Islet of Langerhans (tissue), 1 donor: ENCODE results near the gene CENPJ.

DNA sequence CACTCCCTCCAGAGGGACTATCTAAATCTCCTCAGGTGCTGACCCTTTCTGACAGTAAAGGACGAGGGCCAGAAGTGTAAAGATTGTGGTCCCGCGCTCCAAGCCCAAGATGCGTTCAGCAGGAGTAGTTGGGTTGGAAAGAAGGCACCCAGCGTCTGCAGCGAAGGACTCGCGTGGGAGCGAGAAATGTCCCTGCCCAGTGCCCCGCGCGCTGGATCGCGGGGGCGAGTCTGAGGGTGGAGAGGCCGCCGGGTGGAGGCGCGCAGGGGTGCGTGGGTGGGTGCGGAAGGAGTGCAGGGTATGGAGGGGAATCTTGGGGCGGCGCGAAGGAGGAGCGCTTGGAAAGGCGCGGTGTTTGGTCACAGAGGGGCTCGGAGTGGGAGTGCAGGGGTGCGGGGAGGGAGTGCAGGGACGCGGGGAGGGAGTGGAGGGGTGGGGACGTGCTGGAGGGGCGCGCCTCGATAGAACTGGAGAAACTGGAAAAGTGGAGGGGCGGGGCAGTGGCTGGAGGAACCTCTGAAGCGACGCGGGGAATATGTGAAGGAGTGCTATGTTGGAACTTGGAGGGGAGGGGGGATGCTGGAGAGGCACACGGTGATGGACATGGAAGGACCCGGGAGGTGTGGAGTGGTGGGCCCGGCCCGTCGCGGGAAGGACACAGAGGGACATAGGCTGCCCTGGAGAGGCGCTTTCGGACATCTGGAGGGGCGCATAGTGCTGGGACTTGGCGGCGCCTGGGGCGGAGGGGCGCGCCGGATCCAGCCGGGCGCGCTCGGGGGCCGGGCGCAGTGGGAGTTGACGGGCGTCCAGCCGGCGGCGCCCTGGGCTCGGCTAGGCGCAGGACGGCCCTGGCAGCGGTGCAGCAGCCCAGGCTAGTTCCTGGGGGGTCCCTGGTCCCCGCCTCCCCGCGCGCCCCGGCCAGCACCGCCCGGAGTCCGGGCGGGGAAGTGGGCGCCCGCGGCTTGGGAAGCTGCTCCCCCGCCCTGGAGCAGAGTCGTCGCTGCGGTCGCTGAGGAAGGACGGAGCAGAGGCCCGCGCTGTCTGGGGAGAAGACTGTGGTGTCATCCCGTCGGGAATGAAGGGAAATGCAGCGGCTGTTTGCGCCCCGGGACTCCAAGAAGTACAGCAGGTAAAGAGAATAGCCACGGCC, 20.9 kb upstream of the SGCG start:
- RRBS: 0% methylated on average over 5 of the region's 95 CpGs

- RRBS: no CpG with 5 or more reads among the region's 10 CpGs
Observed at GRCh38 chr13:23321381-23322438, 111.8 kb downstream of the SACS start.

- RRBS: no CpG with 5 or more reads among the region's 4 CpGs
Observed at GRCh38 chr13:23339674-23340846, 93.4 kb downstream of the SACS start.

GRCh38 chr13:23431261-23431545, 2.3 kb downstream of the SACS start:
- RRBS: no CpG with 5 or more reads among the region's 4 CpGs

DNA sequence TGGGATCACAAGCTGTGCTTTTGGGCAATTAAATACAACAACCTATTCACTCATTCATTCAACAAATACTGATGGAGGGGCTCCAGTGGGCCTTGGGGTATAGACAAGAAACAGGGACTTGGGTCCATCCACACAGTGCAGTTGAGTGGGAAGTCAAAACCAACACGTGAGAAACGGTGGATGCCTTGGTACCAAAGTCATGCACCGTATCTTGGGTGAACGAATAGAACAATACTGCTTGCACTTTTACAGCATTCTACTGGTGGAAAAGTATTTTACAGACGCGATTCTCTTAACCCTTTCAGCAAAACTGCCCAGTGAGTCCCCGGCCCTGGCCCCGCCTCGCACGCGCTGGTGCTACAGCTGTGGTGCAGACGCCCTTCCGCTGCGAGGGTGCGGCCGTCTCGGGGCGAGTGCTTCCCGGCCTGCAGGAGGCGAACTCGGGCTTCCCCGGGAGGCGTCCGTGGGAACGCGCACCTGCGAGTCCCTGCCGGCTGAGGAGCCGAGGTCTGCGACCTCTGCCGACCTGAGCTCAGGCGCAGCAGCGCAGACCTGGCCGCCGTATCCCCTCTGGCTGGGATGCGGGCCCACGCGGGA, 8.3 kb downstream of the TNFRSF19 start:
- RRBS: 3% methylated on average over 18 of the region's 38 CpGs

DNA sequence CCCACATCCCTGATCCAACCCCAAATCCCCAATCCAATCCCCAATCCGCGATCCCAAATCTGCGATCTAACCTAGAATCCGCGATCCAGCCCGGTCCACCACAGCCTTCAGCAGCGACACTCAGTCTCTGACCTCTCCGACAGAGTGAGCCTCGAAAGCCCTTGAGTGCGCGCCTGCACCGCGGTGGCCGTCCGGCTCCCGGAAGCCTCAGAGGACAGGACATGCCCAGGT, 56.8 kb upstream of the MIPEP start:
- RRBS: 84% methylated on average over 7 of the region's 16 CpGs

GRCh38 chr13:23950968-23951382, 61.8 kb upstream of the MIPEP start:
- RRBS: no CpG with 5 or more reads among the region's 2 CpGs

- RRBS: no CpG with 5 or more reads among the region's 9 CpGs
Observed at GRCh38 chr13:24063241-24063966, 97.1 kb upstream of the SPATA13 start.

DNA sequence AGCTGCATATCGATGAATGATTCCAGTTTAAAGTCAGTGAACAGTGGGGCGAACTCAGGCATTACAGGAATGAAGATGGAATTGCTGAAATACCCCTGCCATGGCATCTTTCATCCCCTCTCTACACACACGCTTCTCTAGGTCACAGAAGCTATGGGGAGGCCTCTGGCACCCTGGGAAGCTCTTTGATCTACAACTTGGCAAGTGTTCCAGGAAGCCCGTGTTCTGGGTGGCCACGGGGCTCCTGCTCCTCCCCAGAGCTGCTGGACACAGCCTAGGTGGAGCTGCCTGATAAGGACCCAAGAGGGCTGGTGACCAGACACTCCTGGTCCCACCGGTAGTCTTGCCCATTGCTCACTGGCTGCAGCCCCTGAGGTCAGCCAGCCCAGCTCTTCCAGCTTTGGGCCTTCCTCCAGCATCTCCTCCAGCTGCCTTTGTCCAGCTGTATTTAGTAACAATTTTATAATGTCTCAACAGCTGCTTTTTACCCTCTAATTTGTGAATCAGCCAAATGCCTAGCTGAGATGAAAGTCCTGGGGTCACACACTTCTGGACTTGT, 72.9 kb upstream of the SPATA13 start:
- RRBS: no CpG with 5 or more reads among the region's 6 CpGs

- RRBS: no CpG with 5 or more reads among the region's 3 CpGs
Observed at GRCh38 chr13:24119968-24120300, 40.6 kb upstream of the SPATA13 start.

DNA sequence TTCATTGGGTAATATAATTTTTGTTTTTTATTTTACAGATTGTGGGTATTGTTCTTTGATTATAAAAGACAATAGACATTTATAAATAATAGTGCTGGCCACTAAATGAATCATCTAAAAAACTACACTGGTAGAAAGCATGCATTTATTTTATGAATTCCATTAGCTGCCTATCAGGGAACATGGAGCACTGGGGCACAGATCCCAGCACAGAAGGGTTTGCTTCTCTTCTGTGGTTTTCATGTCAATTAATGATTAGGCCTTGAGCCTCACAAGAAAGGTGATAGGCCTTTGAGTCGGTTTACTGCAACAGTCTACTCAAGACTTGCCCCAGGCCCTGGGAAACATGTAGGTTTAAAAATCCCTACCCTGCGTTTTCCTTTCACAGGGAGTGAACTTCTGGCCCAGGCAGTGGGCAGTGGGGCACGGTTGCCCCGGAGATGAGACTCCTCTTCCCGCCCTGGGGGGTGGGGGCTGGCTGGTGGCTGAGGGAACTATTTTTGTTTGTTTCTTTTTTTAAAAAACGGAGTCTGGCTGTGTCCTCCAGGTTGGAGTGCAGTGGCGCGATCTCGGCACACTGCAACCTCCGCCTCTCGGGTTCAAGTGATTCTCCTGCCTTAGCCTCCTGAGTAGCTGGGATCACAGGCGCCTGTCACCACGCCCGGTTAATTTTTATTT, 637 bp upstream of the SPATA13 start:
- RRBS: no CpG with 5 or more reads among the region's 14 CpGs

- RRBS: no CpG with 5 or more reads among the region's 11 CpGs
Observed at GRCh38 chr13:24184843-24185423, 24.4 kb downstream of the SPATA13 start.

DNA sequence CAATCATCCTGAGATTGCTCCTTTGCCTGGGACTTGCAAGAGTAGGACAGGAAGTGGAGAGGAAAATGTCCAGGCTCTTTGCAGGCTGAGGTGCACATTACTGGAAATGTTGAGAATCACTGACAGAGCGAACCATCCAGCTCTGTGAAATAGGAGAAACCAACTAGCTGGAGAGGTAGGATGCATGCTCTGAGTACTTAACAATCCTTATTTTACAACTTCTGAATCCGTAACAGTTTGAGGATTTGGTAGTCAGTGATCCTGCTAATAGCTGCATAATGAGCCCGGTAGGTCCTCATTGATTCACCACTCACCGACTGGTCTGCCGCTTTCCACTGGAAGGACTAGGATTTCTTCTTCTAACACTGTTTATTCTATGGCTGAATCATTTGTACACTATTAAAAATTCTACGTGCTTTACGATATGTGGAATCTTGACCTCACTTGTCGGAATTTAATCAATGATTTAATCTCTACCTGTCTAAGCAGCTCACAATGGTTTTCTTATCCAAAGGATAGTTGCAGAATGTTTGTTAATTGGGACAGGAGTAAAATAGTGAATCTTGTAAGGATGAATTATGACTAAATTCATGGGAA, 33.9 kb downstream of the SPATA13 start:
- RRBS: no CpG with 5 or more reads among the region's 8 CpGs

- RRBS: no CpG with 5 or more reads among the region's 4 CpGs
Observed at GRCh38 chr13:24244460-24245047, 64.8 kb upstream of the C1QTNF9 start.

DNA sequence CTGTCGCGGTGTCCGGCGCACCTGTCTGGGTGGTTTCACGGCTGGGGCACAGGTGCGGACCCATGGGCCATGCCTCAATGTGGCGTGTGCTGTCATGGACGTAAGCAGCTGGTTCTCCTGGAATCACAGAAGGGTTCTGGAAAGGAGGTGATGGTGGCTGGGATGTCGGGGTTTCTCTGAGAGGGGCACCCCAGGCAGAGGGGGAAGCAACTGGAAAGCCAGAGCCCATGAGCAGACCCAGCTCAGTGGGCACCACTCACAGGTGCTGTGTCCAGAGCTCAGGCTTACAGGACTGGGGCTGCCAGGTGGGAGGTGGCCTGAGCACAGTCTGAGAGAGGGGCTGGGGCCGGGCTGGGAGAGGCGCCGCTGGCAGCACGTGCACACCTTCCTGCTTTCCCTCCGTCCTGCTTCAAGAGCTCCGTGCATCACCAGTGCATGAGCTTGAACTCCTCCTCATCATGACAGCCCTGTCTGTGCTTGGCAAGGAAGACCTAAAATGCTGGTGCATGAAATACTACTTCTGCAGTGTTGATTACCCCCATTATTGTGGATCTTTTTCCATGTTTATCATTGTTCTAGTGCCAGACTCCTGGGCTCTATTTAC, 27.8 kb upstream of the C1QTNF9 start:
- RRBS: no CpG with 5 or more reads among the region's 15 CpGs

- RRBS: no CpG with 5 or more reads among the region's 4 CpGs
Observed at GRCh38 chr13:24683848-24684351, 3.7 kb downstream of the ATP12A start.

DNA sequence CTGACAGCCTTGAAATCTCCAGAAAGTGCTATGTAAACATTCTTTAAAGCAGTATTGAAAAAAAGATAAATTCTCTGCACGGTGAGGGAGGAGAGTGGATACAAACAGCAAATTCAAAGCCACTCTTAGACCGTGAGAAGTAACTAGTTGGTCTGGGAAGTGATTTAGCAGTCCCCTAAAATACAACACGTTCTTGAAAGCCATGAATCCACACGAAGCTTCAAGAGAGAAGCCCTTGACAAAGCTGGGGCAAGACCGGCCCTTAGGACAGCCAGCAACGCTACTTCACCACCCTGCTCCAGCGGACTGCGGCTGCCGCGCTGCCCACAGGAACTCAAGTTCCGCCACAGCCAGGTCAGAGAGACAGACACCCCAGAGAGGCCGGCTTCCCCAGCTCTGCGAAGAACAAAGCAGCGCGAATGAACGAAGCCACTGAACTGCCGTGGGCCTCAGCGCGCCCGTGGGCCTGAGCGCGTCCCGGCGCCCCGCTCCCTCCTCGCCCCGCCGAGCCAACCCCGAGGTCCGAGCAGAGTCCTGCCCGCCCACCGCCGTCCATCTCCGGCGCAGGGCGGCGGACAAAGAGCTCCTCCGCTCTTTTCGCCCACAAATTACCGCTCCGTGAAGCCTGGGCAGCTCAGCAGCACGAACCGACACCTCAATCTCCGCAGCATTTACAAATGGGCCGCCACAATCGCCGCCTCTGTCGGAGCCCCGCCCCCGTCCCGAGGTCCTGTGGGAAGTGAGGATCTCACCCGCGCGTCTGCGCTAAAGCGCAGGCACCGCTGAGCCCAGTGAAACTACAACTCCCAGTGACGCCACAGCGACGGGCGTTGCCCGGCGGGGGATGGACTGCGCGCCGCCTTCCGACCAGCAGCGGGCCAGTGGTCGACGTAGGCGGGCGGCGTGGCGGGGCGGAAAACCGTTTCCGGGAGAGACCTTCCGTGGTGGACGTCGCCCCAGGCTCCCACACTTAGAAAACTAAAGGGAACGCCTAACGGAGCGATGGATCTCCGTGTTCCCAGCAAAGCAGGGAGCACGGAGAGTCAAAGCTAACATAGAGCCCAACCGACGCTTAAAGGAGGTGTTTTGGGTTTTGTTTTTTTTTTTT, at the start of gene CENPJ:
CENPJ (minus strand) TSS at position 713 of the 1,108 bp plus-strand sequence.
- RRBS: 2% methylated on average over 32 of the region's 87 CpGs

DNA sequence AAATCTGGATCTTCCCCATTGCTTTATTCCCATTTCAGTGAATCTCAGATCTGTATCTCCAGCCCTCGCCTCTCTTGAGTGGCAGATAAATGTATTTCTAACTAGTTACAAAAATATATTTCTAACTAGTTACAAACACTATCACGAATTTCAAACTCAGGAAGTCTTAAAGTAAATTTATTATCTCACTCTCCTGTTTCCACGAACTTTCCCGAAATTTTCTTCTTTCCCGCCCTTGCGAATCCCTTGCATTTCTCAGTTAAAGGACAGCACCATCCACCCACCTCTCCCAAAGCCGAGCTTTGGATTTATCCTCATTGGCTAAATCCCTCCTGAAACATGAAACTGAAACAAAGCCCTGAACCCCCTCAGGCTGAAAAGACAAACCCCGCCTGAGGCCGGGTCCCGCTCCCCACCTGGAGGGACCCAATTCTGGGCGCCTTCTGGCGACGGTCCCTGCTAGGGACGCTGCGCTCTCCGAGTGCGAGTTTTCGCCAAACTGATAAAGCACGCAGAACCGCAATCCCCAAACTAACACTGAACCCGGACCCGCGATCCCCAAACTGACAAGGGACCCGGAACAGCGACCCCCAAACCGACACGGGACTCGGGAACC, 9.0 kb upstream of the CENPJ start:
- RRBS: no CpG with 5 or more reads among the region's 28 CpGs

DNA sequence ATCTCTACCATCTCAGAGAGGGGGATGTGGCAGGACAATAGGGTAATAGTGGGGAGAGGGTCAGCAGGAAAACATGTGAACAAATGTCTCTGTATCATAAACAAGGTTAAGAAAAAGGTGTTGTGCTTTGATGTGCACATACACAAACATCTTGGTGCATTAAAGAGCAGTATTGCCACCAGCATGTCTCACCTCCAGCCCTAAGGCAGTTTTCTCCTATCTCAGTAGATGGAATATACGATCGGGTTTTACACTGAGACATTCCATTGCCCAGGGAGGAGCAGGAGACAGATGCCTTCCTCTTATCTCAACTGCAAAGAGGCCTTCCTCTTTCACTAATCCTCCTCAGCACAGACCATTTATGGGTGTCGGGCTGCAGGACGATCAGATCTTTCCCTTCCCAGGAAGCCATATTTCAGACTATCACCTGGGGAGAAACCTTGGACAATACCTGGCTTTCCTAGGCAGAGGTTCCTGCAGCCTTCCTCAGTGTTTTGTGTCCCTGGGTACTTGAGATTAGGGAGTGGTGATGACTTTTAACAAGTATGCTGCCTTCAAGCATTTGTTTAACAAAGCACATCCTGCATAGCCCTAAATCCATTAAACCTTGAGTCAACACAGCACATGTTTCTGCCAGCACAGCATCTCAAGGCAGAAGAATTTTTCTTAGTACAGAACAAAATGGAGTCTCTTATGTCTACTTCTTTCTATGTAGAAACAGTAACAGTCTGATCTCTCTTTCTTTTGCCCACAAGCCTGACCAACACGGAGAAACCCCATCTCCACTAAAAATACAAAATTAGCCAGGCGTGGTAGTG, 34.3 kb upstream of the CENPJ start:
- RRBS: no CpG with 5 or more reads among the region's 6 CpGs

DNA sequence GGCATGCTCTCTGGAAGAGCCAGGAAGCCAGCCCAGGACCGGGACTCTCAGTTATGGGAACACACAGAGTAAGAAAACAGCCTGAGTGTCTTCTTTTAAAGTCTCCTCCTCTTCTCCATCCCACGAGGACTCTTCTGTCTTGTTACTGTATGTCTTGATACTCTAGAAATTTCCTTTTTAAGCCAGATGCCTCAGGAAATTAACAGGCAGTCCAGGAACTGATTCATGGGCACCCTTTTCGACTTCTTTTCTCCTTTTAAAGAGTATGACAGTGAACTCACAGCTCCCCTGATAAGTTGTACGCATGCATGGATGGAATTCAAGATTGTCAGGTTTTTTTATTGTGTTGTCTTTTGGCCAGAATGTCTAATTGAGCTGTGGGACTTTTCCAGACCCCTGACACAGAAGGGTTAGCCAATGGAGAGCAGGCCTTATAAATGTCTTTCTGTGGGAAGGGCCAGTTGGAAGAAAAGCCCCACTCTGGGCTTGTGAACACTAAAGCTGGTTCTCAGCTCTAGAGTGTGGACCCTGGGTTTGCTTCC, 33.5 kb downstream of the SHISA2 start:
- RRBS: no CpG with 5 or more reads among the region's 4 CpGs